ENCODE measurements around a stretch of chr20.

DNA sequence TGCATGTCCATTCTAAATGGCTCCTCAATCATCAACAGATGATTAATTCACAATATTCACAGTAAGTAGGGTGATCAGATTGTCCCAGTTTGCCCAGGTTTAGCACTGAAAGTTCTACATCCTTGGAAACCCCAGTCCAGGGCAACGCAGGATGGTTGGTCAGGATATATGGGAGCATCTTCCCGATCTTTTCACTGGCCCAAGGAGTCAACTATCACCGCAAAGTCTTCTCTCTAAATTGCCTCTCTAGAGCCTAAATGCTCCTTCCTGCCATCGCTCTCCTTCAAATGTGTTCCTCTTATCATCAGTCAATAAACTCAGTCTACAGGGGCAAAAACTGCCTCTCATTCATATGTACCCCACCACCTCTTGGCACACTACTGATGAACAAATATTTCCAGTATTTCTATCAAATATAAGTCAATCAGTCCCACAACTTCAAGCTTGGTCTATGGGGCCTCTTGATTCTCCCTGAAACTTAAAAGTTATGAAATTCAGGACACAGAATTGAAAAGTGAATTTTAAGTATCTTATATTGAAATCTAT is 1.2 kb downstream of the APMAP start:
- PRO-cap, result no peak

GRCh38 chr20:25058546-25059356 is 812 bp upstream of the ACSS1 start:
- PRO-cap, result bidirectional peak, plus-strand start at chr20:25059124, minus-strand start at chr20:25058980

DNA sequence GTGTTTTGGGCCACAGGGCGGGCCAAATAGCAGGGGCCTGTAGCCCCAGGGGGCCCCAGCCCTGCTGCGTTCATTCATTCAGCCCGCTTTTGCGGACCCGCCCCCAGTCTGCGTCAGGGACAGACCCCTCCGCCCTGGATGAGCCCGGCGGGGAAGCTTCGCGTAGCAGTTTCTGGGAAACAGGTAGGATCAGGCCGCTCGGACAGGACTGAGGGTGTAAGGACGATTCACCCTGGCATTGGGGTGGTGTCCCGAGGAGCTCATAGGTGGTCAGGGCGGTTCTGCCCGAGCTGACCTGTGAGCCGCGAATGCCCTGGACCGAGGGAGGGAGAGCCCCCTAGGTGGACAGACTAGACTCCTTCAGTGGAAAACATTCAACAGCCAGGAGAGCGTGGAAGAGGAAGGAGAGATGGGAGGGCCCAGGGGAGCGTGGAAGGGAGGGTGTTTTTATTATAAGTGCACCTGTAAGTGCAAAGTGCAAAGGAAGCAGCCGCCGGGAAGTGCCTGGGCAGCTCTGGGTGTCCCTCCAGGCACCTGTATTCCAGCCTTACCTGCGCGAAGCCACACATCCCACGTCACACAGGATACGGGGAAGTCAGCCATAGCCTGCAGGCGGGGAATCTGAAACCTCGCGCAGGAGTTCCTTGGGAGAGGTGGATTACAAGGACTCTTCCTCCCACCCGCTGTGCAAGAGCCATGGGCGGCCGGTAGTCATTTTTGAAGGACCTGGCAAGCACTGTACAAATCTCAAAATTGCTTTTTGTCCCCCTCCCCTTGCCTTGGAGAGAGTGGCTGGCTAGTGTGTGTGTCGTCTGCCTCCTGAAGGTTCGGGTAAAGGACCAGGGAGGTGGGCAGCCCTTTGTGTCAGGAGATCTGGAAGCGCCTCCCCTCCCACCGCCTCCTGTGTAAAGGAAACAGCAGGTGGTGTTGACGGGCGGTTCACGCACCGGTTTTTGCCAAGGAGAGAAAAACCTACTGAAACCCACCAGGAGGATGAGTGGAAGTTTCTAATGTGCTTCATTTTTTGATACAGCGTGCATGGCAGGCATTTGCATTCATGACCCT is 892 bp downstream of the ENTPD6 start:
- PRO-cap, result no peak

DNA sequence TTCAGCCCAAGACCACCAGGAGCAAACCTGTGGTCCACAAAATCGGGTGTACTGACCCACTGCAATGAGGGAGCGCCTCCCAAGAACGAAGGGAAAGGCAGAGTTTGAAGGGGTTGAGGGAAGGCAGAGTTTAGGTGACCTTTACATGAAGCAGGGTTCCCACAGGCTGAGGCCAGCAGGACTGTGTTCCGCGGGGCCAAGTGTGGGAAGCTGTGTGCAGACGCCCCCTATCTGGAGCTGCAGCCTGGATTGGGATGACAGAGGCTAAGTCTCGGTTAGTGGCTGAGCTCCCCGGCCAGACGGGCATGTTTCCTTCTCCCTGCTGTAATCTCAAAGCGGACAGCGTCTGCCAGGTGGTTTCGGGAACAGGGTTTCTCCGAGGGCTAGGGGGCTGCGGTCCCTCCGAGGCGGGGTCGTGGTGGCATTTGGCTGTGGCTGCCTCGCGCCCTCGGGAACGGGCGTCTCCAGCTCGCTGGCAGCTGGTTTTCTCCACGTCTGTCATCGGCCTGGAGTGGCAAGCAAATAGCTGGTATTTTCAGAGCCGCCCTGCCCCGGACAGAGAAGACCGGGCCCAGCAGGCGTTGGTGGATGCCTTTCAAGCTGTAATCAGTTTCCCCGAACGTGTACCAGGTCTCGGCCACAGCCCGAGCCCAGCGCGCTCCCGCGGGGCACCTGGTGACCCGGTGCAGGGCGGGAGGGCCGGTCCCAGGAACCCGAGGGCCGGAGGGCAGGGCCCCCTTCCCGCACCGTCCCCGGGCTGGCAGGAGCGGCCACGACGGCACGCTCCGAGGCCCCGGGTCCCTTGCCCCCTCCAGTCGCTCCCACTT is 623 bp upstream of the PYGB start:
- PRO-cap, result bidirectional peak, plus-strand start at position 242 of the sequence, minus-strand start at position 202 of the sequence; unidirectional peak, minus-strand start at position 497 of the sequence

GRCh38 chr20:25253081-25253617 is 5.3 kb downstream of the PYGB start:
- PRO-cap, result no peak

DNA sequence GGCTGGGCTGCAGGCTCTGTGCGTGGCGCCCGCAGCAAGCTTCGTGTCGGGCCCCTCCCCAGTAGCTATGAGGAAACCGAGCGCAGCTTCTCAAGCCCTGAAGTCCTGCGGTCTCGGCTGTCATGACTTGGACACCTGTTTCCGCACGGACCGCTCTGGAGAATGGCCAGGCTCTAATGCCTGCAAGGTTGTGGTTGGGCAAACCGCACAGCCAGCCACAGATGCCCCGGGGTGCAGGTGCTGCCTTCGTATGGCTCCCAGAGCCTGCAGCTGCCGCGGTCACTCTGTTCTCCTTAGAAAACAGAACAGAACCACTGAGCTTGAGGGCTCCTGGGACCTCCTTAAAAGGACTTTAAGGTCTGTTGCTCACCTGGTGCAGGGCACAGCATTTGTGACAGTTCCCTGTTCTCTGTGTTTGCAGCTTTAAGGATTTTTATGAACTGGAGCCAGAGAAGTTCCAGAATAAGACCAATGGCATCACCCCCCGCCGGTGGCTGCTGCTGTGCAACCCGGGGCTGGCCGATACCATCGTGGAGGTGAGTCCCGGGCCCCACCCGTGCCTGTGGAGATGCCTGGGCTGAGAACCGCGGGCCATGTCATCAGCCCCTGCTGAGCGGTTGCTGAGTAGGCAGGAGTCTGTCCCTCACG is 33.9 kb downstream of the PYGB start:
- PRO-cap, result no peak

DNA sequence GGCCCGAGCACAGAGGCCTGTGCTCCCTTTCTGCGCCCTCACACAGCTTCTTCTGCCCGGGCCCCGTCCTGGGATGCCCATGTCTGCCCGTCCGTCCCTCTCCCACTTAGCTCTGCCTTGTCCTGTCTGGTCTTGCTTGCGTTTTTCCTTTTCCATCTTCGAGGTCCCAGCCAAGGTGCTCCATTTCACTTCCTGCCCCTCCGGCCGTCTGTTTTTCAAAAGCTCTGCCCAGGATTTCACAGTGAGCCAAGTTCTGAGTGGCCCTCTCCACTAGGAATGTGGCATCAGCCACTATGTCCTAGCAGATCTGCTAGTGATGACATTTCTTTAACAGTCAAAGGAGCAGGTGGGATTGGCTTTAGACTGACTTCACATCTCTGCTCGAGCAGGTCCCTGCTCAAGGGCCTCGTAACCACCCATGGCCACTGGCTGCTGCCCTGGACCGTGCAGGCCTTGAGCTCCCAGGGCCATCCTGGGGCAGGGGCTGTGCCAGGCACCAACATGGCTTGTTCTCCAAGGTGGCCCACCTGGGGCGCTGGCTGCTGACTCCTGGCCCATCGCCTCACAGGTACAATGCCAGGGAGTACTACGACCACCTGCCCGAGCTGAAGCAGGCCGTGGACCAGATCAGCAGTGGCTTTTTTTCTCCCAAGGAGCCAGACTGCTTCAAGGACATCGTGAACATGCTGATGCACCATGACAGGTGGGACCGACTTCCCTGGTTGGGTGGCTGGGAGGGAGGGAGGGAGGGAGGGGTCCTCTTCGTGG is 45.9 kb downstream of the PYGB start:
- PRO-cap, result no peak

DNA sequence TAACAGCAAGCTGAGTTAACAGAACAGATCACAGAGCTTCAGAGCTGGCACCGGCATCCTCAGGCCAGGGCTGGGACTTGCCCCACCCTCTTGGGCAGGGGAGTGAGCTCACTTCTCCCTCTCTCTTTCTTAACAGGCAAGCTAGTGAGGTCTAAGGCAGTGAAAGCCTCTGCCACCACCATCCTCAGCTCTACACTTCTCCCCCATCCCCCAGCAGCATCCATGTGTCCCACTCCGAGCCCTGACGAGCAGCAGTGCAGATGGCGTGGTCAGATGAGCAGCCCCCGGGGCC is 62.0 kb downstream of the PYGB start:
- PRO-cap, result bidirectional peak, plus-strand start at position 132 of the sequence, minus-strand start outside the sequence

- PRO-cap, result no peak
Measured at GRCh38 chr20:25366752-25367312, 23.8 kb downstream of the ABHD12 start.

- PRO-cap, result no peak
Measured at GRCh38 chr20:25389191-25389630, 1.4 kb downstream of the ABHD12 start.

- PRO-cap, result no peak
Measured at GRCh38 chr20:25498023-25498664, 87.2 kb downstream of the NINL start.

DNA sequence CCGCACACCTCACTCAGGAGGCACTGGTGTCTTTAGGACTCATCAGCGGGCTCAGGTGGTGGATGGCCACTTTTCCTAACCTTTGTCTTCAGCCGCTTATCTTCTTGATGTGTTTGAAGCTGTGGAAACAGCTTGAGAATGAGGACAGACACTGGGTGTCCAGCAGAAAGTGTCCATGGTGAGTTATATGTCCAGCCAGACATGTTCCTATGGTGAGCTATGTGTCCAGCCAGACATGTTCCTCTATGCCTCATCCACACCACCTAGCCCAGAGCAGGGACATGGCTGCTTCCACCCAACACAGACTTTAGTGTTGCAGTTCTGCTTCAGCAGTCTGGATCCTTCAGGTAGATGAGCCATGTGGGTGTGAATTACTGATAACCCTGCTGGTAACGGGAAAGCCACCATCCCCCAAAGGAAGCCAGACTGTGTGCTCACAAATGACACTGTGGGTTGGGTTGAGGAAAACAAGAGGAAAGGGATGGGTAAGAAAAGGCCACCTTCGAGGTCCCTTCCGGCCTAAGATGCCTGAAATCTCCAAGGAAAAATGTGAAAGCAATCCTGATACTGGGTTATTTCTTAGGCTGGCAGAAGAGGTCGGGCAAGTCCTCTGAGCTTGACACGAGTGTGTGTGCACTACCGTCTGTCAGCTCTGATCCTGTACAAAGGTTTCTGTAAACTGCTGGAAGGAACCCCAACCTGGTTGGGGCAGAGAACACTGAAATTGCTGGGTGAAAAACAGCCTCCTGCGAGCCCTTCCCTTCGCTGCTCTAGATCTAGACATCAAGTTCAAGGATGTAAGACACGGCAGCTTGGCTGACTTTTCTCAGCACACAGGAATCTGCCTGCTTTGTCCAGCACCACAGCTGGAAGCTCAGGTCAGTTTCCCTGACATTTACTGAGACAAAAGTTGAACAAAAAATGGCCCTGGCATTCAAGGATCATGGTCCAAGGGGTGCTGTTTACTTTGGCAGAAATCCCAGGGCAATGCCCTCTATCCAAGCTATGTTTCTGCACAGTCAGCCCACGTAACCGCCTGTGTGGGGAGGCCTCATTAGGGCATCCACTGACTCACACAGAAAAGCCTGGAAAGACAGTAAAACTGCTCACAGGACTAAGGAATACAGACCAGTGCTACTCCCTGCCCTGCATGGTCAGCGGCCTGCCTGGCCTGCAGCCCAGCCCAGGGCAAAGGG is 77.7 kb downstream of the NINL start:
- PRO-cap, result no peak

DNA sequence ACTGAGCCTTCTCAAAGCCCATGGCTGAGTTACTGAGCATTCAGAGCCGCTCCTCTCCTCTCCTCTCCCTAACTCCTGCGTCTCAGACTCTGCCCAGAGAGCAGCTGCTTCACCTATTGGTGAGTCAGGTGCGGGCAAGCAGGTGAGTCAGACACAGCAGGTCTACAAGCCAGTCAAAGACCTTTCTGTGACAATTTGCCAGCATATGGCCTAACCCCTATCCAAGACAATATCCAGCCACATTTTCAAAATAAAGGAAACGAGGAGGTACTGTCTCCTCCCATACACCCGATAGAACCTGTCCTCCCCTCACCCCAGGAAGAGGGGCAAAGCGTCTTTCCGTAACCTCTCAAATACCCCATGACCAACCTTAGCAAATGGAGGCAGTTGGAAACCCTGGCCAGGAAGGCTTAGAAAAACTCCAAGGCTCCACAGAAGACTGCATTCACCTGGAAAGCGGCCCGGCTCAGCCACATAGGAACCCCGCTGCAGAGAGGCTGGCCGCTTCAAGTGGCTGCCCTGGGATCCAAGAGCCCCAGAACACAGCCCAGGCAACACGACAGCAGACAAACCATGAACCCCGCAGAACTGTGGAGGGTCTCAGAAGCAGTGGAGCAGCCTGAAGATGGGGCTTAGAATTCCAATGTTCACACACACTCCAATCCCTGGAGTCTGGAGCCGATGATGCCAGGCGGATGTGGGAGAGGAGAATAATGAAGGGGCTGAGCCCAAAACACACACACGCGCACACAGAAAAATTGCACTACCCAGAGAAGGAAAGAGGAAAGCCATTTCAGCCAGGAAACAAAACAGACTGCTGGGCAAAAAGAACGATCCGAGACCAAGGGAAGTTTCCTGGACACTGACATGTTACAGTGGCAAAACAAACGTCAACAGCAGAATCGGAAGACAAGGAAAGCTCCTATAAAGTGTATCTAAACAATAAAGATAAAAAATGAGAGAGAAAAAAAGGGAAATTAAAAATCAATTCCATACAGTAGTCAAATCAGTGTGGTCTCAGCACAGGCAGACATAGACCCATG is 52.5 kb downstream of the NINL start:
- PRO-cap, result no peak

GRCh38 chr20:25987188-25987864 is 290.7 kb upstream of the ZNF337 start:
- PRO-cap, result no peak

GRCh38 chr20:29752613-29753191 is 1504.8 kb upstream of the DEFB115 start:
- PRO-cap, result no peak

- PRO-cap, result no peak
Measured at GRCh38 chr20:30611503-30612033, 645.9 kb upstream of the DEFB115 start.

- PRO-cap, result bidirectional peak, plus-strand start at chr20:31485724, minus-strand start at chr20:31485513; bidirectional peak, plus-strand start at chr20:31486045, minus-strand start at chr20:31485887
Measured at GRCh38 chr20:31485414-31486280, 10.6 kb downstream of the REM1 start.

DNA sequence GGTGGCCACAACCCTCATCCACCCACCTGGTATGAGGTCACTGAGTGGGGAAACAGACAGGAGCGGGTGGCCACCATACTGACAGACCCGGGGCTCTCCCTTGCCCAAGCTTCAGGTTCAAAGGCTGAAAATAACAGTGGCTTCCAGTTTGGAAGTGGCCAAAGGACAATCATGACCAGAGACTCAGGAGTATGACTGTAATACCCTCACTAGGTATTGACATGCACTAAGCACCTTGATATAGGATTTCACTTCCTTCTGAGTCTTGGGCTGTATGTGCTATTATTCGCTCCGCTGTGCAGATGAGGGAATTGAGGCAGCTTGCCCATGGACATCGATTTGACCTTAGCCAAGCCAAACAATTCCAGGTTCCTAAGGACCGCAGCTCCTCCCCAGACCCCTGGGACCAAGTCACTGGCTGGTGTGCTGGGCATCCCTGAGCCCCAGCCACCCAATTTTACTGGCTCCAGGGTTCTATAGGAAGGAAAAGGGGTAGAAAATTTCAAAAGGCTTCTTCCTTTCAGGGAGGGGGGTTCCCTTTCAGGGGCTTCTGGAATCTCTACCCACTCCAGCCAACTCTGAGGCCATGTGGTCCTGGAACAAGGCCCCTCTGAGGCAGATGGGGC is 23.1 kb downstream of the MCTS2 start:
- PRO-cap, result no peak

GRCh38 chr20:31665031-31665553 is 27.4 kb downstream of the COX4I2 start:
- PRO-cap, result no peak

- PRO-cap, result no peak
Measured at GRCh38 chr20:31667878-31668361, 30.2 kb downstream of the COX4I2 start.

Measured in right common carotid artery plus branches (tissue), 1 donor.